Ileum (tissue), 1 donor: Measurements from ENCODE around the gene FAM131A.

DNA sequence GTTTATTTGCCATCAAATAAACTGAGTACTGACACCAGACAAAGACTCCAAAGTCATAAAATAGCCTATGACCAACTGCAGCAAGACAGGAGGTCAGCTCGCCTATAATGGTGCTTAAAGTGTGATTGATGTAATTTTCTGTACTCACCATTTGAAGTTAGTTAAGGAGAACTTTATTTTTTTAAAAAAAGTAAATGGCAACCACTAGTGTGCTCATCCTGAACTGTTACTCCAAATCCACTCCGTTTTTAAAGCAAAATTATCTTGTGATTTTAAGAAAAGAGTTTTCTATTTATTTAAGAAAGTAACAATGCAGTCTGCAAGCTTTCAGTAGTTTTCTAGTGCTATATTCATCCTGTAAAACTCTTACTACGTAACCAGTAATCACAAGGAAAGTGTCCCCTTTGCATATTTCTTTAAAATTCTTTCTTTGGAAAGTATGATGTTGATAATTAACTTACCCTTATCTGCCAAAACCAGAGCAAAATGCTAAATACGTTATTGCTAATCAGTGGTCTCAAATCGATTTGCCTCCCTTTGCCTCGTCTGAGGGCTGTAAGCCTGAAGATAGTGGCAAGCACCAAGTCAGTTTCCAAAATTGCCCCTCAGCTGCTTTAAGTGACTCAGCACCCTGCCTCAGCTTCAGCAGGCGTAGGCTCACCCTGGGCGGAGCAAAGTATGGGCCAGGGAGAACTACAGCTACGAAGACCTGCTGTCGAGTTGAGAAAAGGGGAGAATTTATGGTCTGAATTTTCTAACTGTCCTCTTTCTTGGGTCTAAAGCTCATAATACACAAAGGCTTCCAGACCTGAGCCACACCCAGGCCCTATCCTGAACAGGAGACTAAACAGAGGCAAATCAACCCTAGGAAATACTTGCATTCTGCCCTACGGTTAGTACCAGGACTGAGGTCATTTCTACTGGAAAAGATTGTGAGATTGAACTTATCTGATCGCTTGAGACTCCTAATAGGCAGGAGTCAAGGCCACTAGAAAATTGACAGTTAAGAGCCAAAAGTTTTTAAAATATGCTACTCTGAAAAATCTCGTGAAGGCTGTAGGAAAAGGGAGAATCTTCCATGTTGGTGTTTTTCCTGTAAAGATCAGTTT is 59.9 kb downstream of the DCUN1D1 start:
- PRO-cap, result no peak

GRCh38 chr3:183115946-183116665 is 16.8 kb upstream of the MCCC1 start:
- PRO-cap, result no peak

GRCh38 chr3:183285691-183286638 is 32.9 kb downstream of the B3GNT5 start:
- PRO-cap, result bidirectional peak, plus-strand start at chr3:183286062, minus-strand start at chr3:183285917; unidirectional peak, plus-strand start at chr3:183286382

- PRO-cap, result no peak
These were observed 15.5 kb downstream of the KLHL24 start for GRCh38 chr3:183650804-183651400.

GRCh38 chr3:183656494-183657310 is 21.3 kb downstream of the KLHL24 start:
- PRO-cap, result no peak

GRCh38 chr3:183735036-183735321 is 37.4 kb downstream of the YEATS2 start:
- PRO-cap, result no peak

DNA sequence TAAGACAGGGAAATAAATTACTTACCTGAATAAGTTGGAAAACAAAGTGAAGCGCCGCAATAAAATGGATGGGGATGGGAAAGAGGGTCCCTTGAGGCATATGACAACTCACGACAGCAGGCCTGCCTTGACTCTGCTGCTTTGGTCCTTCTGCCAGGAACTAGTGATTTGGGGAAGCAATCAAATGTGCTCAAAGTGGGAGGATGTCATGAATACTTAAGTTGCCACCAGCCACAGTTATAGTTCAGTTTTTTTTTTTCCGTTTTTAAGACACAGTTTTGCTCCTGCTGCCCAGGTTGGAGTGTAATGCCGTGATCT is 4.6 kb downstream of the PARL start:
- PRO-cap, result no peak

- PRO-cap, result no peak
These were observed 1.7 kb downstream of the PARL start for GRCh38 chr3:183883087-183883361.

- PRO-cap, result no peak
These were observed 23.3 kb upstream of the PARL start for GRCh38 chr3:183907862-183908412.

DNA sequence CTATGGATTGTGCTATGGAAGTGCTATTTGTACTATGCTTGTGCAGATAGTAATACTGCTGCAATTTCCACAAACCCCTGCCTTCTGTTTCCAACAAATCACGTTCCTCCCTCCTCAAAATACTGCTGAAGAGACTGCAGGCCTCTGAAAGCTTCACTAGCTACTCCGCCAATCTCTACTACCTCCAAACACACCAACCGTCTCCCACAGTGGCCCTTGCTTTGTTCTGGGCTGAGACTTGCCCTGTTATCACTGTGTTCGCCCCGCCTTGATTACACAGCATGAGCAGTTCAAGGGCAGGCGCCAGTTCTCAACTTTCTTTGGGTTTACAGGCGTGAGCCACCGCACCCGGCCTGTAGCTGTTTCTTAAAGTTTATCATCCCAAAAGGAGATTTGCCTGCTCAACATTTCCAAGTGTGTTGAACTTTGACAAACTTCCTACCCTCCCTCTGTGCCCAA is 28.5 kb upstream of the PARL start:
- PRO-cap, result no peak

DNA sequence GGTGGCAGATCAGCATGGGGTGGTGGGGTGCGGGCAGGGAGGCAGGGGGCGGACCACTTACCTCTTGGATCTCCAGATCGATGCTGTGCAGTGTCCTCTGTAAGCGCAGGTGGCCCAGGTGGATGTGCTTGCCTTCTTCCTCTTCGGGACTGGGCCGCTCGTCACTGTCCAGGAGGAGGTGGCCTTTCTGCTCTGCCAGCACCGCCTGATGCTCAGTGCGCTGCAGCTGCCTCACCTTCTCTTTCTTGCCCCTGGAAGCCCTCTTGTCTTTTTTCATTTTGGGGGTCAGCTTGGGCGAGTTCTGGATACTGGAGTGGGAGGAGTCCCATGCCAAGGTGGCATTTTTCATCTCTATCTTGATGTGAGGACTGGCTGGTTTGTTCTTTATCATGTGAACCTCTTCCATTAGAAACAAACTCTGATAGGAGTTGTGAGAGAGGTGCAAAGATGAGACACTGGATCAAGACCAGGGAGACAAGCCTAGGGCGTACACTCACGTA is 46.1 kb downstream of the ABCC5 start:
- PRO-cap, result no peak

DNA sequence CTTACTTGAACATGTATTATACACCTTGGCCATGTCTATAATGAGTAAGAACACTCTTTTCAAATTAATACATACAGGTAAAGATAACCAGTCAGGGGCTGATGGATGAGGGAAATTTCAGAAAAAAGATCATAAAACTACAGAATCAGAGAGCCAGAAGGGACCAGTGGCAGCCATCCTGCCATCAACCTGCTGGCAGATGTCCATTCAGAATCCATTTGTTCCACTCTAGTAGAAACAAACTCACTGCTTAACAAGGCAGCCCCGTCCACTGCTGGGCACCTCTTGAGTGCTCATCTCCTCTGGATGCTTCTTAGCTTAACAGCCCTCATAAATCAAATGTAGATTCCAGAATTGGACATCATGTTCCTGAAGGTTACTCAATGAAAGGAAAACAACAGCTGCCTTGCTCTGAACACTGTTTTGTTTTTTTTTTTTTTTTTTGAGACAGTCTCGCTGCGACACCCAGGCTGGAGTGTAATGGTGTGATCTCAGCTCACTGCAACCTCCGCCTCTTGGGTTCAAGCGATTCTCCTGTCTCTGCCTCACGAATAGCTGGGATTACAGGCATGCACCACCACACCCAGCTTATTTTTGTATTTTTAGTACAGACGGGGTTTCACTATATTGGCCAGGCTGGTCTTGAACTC is 37.3 kb downstream of the ABCC5 start:
- PRO-cap, result no peak

DNA sequence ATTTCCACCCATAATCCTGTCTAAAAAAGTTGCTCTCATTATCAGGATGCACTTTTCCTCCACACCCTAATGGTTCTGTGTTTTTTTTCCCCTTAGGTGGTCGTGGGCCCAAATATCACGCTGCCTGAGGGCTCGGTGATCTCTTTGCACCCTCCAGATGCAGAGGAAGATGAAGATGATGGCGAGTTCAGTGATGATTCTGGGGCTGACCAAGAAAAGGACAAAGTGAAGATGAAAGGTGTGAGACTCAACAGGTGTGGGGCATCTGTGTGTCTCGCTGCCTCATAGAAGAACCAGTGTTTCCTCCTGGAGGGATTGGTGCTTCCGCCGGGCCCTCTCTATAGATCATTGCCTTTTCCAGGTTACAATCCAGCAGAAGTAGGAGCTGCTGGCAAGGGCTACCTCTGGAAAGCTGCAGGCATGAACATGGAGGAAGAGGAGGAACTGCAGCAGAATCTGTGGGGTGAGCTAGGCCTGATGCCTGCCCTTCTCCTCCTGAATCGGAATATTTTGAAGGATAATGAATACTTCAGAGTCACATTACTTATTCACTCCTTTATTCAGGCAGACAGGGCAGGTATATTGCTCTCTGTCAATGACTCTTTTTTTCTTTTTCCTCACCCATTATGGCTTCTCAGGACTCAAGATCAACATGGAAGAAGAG is 7.1 kb downstream of the EIF2B5 start:
- PRO-cap, result no peak

GRCh38 chr3:184195278-184195819 is 9.3 kb downstream of the ABCF3 start:
- PRO-cap, result no peak

DNA sequence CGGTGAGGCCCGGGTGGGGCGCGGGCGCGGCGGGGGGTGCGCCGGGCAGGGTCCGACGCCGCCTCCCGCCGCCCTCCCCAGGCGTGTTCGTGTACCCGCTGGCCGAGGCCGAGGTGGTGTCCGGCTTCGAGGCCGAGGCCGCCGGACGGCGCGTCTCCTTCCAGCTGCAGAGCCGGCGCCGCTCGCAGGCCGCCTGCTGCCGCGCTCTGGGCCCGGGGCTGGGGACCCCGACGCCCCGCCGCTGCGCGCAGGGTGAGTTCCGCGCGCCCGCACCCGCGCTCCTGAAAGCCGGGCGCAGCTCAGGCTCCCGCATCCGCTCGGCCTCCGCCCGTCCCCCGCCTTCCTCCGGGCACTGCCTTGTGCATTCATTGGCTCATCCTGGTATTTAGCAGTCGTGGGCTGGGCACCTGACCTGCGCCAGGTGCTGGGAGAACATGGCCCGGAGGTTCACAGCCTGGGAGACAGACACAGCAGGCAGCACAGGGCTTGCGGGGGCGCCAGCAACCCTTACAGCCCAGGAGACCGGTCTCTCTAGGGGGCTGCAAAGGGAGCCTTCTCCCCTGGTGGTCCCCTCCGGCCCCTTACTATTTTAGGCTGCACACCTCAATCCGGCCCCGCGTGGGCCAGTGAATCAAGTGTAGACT is 1.4 kb downstream of the VWA5B2 start:
- PRO-cap, result no peak

GRCh38 chr3:184314921-184315890 is 800 bp downstream of the EIF4G1 start:
- PRO-cap, result bidirectional peak, plus-strand start at chr3:184315156, minus-strand start at chr3:184315043; bidirectional peak, plus-strand start at chr3:184315386, minus-strand start at chr3:184315397

DNA sequence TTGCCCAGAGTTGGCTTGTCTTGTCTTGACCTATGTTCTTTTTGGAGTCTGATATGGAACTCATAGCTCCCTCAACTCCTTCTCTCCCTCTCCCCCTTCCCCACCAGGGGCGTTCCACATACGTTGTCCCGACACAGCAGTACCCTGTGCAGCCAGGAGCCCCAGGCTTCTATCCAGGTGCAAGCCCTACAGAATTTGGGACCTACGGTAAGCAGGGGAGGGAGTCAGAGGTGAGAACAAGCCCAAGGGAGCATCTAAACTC is 3.1 kb downstream of the EIF4G1 start:
- PRO-cap, result no peak

DNA sequence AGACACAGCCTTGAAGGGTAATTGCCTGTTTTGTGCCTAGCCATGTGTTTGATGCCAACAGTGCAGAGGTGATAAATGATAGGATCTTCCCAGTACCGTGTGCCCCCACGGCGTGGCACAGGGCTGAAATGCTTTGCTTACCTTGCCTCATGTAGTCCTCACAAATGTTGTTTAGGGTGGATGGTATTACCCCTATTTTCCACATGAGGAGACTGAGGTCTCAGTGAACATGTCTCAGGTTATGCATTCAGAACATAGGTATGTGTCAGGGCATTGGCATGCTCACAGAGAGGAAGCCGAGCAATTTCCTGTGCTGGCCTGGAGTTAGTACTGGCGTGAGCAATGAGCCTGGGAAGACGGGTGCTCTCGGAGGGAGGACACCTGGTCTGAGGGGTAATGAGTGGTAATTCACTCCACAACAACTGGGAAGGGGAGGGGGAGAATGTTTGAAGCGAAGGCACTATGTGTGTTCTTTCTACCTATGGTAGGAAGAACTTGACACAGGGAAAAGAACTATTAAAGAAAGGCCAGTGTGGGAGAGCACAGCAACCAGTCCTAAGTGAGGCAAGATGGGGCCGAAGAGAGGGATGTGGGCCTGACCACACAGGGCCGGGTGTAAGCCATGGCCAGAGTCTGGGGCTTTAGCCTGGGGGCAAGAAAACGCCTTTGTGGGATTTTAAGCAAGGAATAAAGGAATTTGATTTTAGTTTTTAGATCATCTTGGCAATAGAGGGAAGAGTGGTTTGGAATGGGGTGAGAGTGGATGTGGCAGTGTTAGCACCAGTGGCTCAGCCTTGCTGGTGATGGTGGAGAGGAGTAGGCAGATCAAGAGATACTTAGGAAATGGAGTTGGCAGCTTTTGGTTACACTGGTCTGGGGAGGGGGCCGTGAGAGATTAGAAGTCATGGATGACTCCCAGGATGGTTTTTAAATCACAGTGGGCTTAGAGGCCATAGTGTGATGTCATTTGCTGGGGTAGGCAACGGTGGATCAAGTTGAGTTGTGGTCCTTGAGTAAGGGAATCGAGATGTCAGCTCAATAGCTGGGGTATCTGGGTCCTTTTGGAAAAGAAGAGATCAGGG is 4.8 kb upstream of the FAM131A start:
- PRO-cap, result no peak

- PRO-cap, result bidirectional peak, plus-strand start at chr3:184337606, minus-strand start at chr3:184337481
These were observed at the start of gene FAM131A for GRCh38 chr3:184337289-184338119. Gene FAM131A, plus strand, starts transcription at chr3:184337600.

- PRO-cap, result no peak
These were observed 19.6 kb downstream of the CHRD start for GRCh38 chr3:184399362-184399944.